ENCODE data around the genes GTSF1L and TOX2.

GRCh38 chr20:39986536-39987025, 702.5 kb downstream of the MAFB start:
- RAMPAGE, long total RNA = no peak
- RRBS = no CpG with 5 or more reads among the region's 5 CpGs

DNA sequence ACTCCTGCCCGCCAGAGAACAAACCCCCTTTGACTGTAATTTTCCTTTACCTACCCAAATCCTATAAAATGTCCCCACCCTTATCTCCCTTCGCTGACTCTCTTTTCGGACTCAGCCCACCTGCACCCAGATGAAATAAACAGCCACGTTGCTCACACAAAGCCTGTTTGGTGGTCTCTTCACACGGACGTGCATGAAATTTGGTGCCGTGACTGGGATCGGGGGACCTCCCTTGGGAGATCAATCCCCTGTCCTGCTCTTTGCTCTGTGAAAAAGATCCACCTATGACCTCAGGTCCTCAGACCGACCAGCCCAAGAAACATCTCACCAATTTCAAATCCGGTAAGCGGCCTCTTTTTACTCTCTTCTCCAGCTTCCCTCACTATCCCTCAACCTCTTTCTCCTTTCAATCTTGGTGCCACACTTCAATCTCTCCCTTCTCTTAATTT, 419.7 kb downstream of the MAFB start:
- RAMPAGE, long total RNA = no peak
- RRBS = no CpG with 5 or more reads among the region's 11 CpGs

DNA sequence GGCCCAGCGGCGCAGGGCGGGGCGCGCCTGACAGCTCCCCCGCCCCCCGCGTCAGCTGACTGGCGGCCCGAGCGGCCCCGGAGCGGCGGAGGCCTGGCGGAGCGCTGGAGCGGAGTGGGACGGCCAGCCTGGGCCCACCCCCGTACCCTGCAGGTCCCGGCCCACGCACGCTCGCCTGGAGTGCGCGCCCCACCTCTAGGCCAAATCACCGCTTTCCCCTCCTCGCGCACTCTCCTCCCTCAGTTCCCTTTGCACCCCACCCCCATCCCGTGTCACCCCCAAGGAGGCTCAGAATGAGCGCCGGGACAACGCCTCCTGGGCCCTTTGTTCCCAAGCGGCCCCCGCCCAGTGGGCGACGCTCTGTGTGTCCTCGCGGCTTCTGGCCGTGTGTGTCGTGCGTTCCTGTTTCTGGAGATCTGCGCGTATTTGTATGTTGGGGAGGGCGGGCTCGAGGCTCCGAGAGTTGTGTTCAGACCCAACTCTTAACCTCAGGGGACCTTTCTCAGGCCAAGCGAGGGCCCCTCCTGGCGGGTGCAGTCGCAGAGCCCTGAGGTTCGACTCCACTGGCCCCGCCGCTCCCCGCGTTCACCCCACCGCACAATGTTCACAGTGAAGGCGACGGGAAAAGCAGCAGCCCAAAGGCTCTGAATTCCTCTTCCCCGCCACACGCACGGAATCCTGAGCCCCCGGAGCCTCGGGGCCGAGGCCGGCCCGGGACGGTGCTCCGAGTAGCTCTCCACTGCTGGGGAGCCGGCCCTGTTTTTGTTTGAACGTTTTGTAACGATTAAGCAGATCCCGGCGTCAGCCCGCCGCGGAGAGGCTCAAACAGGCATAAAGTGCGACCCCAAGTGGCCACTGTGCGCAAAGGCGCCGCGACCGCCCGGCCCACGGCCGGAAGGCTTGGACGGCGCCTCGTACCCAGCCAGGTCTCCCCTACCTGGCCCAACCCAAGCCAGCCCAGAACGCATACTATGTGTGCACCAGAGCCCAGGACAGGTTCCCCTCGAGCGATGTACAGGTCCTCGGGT, 618 bp upstream of the MAFB start:
- RAMPAGE, long total RNA = no peak
- RRBS = 2% methylated on average over 23 of the region's 91 CpGs

DNA sequence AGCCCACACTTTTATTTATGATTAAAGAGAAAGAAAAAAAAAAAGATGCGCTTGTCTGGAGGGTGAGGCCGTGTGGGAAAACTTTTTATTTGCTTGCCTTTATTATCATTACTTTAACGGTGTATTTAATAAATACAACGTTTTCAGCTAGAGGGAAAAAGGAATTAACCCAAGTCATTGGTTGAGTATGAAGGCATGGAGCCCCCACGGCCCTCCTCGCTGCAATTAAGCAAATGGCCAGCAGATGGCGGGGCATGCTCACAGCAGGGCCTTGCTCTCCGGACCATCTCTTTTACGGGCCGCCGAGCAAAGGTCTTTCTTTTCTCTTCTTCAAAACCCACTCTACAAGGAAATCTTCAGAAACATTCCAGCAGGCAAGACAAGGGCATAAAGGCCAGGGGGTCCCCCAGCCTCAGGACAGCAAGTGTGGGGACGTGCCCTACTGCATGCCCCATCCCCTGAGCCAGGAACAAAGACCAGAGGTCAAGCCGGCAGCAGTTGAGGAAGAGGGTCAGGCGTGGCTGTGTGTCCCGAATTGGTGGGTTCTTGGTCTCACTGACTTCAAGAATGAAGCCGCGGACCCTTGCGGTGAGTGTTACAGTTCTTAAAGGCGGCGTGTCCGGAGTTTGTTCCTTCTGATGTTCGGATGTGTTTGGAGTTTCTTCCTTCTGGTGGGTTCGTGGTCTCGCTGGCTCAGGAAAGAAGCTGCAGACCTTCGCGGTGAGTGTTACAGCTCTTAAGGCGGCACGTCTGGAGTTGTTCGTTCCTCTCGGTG, 59.8 kb upstream of the TOP1 start:
- RAMPAGE, long total RNA = no peak
- RRBS = no CpG with 5 or more reads among the region's 30 CpGs

DNA sequence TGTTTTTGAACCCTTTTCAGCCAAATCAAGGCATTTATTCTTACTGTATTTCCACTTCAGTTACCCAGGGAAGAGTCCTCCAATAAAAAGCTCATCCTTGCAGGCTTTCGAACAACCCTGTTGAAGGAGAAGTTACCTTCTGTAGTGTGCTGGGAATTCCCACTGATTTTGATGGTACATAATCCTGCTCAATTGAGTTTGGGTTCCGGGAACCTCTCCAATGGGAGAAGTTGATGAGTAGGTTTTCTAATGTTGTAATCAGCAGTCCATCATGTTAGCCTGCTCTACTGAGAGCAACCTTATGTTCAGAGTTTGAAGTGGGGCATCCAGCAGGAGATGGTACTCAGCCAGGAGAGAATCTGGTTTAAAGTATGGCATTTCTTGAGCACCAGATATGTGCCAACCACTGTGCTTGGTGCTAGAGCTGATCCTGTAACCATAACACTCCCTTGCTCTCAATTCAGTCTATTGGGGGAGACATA, 1.9 kb downstream of the TOP1 start:
- RAMPAGE, long total RNA = no peak
- RRBS = no CpG with 5 or more reads among the region's 2 CpGs

GRCh38 chr20:41092856-41093539, 44.3 kb upstream of the PLCG1 start:
- RAMPAGE, long total RNA = no peak
- RRBS = no CpG with 5 or more reads among the region's 6 CpGs

DNA sequence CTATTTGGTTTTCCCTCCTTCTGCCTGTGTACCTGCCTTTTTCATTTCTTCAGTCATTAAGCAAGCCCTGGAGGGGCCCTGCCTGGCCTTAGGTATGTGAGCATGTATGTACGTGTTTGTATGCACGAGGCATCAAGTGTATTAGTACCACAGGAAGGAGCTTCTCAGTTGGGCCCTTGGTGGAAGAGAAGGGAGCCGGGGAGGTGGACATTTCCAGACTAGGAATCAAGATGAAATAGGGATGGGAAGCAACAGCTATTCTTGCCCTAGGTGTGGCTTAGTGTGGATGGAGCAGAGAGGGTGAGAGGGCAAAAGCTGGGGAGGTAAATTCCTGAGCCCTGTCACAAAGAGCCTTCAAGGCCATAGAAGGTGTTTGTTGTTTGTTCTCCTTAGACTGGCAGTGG, 20.2 kb downstream of the PLCG1 start:
- RAMPAGE, long total RNA = no peak
- RRBS = no CpG with 5 or more reads among the region's 3 CpGs

DNA sequence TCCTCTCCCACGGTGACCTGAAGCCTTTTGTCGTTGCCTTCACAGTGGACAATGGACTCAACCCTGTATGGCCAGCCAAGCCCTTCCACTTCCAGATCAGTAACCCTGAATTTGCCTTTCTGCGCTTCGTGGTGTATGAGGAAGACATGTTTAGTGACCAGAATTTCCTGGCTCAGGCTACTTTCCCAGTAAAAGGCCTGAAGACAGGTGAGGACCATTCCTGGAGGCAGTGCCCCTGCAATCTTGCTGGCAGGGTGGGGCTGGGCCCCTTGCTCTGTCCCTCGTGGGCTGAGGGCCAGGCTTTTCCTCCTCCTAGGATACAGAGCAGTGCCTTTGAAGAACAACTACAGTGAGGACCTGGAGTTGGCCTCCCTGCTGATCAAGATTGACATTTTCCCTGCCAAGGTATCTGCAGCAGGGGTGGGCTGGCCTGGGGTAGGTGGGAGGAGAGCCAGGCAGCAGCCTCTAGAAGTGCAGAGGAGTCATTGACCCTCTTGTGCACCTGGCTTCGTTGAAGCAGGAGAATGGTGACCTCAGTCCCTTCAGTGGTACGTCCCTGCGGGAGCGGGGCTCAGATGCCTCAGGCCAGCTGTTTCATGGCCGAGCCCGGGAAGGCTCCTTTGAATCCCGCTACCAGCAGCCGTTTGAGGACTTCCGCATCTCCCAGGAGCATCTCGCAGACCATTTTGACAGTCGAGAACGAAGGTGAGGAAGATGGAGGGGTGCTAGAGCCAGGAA, 36.4 kb downstream of the PLCG1 start:
- RAMPAGE, long total RNA = no peak
- RRBS = no CpG with 5 or more reads among the region's 17 CpGs

- RAMPAGE, long total RNA = no peak
- RRBS = no CpG with 5 or more reads among the region's 6 CpGs
Measured at GRCh38 chr20:41315976-41316429, 1.5 kb downstream of the ZHX3 start.

DNA sequence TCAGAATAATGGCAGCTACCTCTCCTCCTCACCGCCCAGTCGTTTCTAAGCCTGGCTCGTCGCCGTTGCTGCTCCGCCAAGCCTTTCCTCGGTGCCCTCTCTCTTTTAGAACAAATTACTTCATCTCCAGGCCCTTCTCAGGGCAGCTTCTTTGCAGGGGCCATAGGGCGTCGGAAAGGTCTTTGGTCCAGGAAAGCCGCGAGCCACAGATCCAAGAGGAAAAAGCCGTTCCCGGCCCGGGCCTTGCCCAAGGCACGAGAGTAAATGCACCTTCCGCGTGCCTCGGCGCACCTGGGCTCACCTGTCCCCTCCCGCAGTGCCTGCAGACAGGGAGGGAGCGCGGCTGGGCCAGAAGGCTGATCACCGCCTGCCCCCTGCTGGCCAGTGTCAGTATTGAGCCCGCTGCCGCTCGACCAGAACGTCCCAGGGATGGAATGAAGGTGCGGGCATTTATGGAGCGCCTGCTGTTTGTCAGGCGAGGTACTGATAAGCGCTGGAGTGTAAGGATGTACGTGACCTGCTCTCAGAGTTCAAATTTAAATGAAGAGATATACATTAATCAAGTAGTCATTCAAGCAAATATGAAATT, 727 bp upstream of the LPIN3 start:
- RAMPAGE, long total RNA = no peak
- RRBS = no CpG with 5 or more reads among the region's 32 CpGs

- RAMPAGE, long total RNA = no peak
- RRBS = 65% methylated on average over 1 of the region's 12 CpGs
Measured at GRCh38 chr20:41349904-41350616, 9.4 kb downstream of the LPIN3 start.

GRCh38 chr20:41557255-41557978, 60.8 kb downstream of the CHD6 start:
- RAMPAGE, long total RNA = no peak
- RRBS = no CpG with 5 or more reads among the region's 2 CpGs

- RAMPAGE, long total RNA = no peak
- RRBS = no CpG with 5 or more reads among the region's 2 CpGs
Measured at GRCh38 chr20:42713741-42713960, 476.1 kb downstream of the PTPRT start.

GRCh38 chr20:42719606-42719945, 470.1 kb downstream of the PTPRT start:
- RAMPAGE, long total RNA = no peak
- RRBS = no CpG with 5 or more reads among the region's 4 CpGs

DNA sequence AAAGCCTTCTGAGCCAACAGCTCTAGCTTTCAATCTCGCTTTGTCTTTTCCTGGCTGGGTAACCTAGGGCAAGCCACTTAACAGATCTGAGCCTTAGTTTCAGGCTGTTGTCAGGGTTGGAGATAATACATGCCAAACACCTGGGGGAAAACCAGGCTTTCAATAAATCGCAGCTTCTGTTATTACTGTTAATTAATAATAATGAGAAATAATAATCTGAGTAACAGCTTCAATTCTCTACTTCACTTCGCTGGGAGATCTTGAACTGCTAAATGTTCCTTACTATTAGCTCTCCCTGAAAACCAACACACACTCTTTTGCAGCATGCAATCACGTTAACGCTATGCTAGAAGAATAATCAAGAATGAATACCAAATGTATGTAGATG, 127.4 kb downstream of the PTPRT start:
- RAMPAGE, long total RNA = no peak
- RRBS = no CpG with 5 or more reads among the region's 5 CpGs

DNA sequence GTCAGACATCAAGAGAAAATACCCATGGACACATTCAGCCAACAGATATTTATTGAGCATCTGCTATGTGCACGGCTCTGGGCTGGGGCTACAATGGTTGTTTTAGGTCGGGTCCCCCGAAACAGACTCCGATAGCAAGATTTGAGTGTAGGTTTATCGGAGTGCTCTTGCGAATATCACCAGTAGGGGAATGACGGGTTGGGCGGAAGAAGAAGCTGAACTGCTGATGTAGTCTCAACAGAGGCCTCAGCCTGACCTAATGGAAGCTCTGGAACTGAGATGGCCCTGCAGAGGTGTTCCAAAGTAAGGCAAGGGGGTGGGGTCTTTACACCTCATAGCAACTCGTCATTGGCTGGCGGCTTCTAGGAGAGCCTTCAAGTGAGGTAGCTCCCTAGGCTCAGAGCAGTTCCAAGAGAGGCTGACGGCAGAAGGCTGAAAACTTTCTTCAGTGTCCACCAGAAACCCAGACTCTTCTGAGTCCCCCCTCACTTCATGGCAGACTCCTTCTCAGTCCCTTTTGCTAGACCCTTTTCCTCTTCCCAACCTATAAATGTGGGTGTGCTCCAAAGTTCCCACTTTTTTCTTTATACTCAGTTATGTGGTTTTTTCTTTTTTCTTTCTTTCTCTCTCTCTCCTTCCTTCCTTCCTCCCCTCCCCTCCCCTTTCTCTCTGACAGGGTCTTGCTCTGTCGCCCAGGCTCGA, 1.2 kb downstream of the L3MBTL1 start:
- RAMPAGE, long total RNA = no peak
- RRBS = no CpG with 5 or more reads among the region's 13 CpGs

DNA sequence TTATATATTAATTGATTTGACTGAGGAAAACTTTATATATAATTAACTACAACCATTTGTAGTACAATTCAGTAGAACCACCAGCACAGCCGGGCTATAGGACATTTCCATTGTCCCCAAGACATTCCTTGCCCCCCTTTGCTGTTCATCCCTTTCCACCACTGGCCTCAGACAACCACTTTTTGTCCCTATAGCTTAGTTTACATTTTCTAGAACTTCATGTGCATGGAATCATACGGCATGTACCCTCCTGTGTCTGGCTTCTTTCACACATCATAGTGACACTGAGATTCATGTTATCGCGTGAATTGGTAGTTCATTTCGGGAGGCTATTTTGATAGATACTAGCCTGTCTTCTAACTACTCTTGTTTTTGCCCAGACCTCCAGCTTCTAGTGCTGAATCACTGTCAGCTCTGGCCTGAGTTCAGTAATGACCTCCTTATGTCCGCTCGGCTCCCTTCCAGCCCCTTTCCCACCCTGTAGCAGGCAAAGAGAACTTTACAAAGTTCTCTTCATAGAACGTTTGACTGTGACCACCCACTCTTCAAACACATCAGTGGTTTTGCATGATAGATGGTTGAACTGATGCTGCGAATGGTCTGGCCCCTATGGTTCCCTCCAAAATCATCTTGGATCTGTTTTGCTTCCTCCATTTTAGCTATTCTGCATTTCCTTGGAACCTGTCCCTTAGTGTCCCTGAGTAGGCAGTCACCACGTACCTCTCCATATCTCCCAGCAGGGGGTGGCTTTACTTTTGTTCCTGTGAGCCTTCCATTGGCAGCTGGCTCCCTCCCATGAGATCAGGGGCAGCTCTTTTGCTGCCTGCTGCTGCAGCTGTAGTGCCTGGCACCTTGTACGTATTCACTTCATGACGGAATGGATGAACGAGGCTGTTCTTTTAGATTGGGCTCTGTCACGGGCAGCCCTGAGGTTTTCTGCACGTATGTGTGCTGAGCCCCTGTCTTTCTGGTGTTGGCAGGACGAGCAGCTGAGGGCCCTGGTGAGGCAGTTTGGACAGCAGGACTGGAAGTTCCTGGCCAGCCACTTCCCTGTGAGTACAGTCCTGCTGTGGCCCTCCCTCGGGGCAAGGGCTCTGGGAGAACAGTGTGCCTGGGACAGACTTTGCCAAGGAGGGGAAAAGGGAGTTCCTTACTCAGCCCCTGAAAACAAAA, 14.3 kb downstream of the MYBL2 start:
- RAMPAGE, long total RNA = no peak
- RRBS = no CpG with 5 or more reads among the region's 17 CpGs

DNA sequence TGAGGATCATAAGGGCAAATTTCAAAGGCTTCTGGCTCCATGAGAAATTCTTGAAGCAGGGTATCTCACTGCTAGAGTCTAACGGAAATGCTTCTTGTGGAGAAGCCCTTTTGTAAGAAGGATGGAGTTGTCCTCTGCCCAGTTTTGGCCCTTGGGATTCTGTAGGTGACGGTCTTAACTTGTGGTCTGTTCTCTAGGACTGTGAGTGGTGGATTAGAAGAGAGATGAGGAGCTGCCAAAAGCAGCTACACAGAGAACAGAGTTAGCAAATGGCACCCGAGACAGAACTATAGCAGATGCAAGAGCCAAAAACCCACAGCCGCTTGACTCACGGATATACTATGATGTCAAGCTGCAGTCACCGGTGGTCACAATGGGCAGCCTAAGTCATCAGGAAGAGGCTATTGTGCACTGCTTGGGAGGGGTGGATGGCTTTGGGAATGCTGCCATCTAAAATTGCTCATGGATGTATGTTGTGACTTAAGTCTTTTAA, at the start of gene GTSF1L:
Gene GTSF1L, minus strand, starts transcription at position 349 of the 493 bp plus-strand sequence.
- RAMPAGE, long total RNA = no peak
- RRBS = no CpG with 5 or more reads among the region's 6 CpGs

DNA sequence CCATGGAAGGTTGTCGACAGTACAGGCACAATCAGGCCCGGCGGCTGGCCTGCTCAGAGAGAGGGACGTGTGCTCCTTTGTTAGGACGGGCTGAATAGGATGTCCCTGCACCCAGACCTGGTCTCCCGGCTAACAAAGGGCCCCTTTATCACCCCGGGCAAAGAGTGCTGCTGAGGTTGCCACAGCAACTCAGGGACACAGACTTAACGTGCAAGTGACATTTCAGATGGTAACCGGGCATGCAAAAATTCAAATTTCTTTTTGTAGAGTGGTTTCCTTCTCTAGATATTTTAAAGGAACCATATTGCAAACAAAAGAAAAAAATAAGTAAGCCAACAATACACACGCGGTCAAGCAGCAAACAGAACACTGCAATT, 10.4 kb upstream of the TOX2 start:
- RAMPAGE, long total RNA = no peak
- RRBS = 32% methylated on average over 7 of the region's 11 CpGs

DNA sequence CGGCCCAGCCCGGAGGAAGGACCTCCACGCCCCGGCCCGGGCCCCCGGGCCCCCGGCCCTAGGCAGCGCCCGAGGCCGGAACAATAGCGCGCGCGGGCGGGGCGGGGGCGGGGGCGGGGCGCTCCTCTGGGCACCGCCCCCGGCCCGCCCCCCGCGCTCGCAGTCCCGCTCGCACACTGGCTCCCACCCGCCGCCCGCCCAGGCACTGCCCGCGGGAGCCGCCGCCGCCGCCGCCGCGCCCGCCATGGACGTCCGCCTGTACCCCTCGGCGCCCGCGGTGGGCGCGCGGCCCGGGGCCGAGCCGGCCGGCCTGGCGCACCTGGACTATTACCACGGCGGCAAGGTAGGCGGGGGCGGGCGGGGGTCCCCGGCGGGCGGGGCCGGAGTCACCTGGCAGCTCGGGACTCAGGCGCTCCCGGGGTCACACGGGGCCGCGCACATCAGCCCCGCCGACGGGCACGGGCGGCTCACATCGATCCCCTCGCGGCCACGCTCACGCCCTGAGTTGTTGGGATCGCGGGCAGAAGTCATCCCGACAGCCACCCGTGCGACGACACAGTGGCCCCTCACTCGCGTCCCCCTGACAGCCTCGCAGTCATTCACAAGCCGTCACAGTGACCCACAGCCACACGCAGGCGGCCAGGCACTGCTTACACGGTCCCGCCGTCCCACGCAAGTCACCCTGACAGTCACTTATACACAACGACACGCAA, at the start of gene TOX2:
Gene TOX2, plus strand, starts transcription at position 205 of the 713 bp plus-strand sequence.
- RAMPAGE, long total RNA = no peak
- RRBS = 2% methylated on average over 20 of the region's 97 CpGs

All from kidney epithelial cell (primary cell).